Kidney epithelial cell (primary cell): ENCODE measurements around a stretch of chr3.

- RAMPAGE, long total RNA, result no peak
- RRBS, result no CpG with 5 or more reads among the region's 8 CpGs
Observed at GRCh38 chr3:186991612-186992408, 61.5 kb downstream of the ST6GAL1 start.

DNA sequence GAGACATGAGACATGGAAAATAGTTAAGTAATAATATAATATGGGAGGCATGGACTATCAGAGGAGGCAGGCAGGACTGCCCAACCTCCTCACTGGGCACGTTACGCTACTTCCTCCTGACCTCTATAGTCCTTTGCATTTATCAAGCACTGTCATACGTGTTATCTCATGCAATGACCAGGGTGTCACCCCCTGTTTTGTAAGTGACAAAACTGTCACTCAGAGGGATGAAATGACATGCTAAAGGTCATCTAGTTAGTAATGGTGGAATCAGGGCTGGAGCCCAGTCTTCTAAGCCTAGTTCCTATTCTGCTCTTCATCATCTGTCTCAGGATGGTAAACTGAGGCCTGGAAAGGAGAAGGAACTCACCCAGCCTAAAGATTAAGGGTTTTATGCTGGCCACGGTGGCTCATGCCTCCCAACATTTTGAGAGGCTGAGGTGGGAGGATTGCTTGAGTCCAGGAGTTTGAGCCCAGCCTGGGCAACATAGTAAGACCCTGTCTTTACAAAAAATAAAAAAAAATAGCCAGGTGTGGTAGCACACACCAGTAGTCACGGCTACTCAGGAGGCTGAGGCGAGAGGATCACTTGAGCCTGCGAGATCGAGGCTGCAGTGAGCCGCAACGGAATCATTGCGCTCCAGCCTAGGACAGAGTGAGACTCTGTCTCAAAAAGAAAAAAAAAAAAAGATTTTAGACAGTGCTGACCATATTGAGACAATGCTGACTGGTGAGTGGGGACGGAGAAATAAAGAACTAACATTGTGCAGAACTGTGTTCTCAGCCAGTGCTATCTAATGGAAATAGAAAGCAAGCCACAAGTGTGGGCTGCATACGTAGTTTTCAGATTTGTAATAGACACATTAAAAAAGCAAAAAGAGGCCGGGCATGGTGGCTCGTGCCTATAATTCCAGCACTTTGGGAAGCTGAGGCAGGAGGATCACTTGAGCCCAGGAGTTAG lies 67.0 kb downstream of the ST6GAL1 start:
- RAMPAGE, long total RNA, result no peak
- RRBS, result no CpG with 5 or more reads among the region's 15 CpGs

- RAMPAGE, long total RNA, result no peak
- RRBS, result no CpG with 5 or more reads among the region's 9 CpGs
Observed at GRCh38 chr3:187104922-187105378, 34.3 kb downstream of the RPL39L start.

GRCh38 chr3:187276643-187276956 lies 14.9 kb downstream of the MASP1 start:
- RAMPAGE, long total RNA, result no peak
- RRBS, result no CpG with 5 or more reads among the region's 3 CpGs

- RAMPAGE, long total RNA, result no peak
- RRBS, result 0% methylated on average over 1 of the region's 36 CpGs
Observed at GRCh38 chr3:187744598-187745217, 560 bp downstream of the BCL6 start.

- RAMPAGE, long total RNA, result no peak
- RRBS, result 78% methylated on average over 3 of the region's 16 CpGs
Observed at GRCh38 chr3:187862336-187862735, 117.1 kb upstream of the BCL6 start.

DNA sequence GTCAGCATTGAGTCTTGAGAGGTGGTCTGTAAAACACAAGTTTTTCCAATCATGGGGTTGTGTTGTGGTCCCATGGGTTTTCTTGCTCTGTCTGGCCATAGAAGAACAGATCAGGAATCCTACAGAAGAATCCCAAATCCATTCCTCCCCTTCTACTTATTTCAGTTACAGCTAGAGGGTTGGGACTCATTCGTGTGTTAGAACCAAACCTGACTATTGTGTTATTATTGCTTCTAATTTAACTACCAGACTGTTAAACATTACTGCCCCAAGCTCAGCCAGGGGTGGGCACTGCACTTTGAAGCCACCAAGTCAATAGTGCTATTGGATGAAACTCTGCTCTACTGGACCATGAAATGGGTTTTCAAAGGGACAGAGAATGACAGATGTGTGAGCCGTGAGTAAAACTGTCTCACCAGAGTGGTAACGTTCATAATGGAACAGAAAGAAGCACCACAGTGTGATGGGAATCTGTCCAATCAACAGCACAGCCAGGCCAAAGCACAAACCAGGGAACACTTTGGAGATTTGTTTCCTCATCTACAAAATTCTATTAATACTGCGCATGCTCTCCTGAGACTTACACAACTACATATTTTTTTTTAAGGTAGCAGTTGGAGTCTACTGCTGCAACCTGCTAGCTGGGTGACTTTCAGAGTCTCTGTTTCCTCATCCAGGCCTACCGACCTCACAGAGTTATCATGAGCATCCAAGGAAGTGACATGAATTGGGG lies 171.9 kb upstream of the LPP start:
- RAMPAGE, long total RNA, result no peak
- RRBS, result no CpG with 5 or more reads among the region's 5 CpGs

DNA sequence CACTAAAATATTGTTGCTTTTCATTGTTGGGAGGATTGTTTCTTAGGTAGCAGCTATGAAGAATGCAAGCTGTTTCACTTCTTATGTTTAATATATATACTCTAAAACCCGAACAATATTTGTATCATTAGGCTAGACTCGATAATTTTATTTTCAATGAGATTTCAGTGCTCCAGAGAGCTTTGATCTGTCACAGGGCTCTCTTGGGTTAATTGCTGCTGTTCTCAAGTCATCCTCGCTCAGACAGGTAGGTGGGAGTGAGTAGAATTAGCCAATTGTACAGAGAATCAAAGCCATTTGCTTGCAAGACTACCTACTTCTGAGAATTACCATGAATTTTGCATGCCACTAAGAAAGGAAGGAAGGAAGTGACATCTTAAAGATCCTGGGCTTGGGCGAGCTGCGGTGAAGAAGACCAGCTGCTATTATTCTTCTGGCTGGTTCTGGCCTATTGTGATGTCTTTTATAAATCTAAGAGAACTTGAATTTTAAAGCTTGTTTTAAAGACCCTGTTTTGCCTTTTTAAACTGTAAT lies 154.2 kb upstream of the LPP start:
- RAMPAGE, long total RNA, result no peak
- RRBS, result no CpG with 5 or more reads among the region's 5 CpGs

DNA sequence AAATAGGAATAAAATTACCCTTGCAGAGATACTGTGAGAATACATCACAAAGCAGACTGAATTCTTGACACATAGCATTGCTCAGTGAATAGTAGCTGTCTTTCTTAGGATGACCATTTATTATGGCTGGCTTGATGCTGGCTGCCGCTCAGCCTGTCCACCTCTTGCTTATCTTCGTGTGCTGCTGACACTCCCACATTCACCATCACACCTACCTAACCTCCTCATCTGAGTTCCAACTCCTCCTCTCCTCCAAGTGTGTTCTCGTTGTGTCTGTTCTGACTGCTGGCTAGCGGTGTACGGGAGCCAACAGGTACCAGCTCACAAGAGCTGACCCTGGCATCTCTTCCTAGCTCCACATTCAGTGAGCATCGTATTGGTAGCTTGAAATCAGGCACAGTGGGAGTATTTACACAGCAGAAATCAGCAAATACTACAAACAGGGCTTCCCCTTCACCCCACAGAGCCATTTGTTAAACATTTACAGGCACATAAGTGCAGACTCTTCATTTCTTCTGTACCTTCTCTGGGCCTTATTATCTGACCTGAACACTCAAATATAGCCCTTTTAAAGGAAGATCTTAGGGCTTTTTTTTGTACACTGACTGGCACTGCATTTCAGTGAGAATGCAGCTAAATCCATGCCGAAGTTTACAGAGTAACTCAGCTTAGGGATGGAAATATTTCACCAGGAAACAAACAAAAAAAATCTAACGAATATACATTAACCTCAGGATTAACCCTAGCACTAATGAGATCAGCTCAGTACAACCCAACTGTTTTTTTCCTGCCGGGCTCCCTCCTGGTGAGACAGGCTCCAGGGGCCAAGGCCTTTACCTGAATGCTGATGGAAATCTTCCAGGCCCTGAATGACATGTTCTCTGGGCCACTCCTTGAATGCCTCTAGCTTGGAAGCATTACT lies 150.6 kb upstream of the LPP start:
- RAMPAGE, long total RNA, result no peak
- RRBS, result no CpG with 5 or more reads among the region's 9 CpGs

DNA sequence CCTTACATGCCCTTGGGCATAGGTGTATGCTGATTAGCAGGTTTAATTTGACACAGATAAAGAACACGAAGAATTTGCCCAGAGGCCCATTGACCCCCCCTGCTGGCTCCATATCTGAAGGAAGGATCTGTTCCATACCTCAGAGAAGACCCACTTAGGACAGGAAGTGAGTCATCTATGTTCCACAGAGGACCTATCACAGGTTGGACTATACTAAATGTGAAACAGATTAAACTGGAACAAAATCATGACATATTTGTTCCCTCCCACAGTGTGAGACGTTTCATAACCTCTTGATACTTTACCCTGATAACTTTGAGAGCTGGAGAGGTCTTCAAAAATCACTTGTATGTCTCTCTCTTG lies 92.7 kb upstream of the LPP start:
- RAMPAGE, long total RNA, result no peak
- RRBS, result no CpG with 5 or more reads among the region's 2 CpGs

- RAMPAGE, long total RNA, result no peak
- RRBS, result no CpG with 5 or more reads among the region's 8 CpGs
Observed at GRCh38 chr3:188097922-188098506, 55.9 kb upstream of the LPP start.

DNA sequence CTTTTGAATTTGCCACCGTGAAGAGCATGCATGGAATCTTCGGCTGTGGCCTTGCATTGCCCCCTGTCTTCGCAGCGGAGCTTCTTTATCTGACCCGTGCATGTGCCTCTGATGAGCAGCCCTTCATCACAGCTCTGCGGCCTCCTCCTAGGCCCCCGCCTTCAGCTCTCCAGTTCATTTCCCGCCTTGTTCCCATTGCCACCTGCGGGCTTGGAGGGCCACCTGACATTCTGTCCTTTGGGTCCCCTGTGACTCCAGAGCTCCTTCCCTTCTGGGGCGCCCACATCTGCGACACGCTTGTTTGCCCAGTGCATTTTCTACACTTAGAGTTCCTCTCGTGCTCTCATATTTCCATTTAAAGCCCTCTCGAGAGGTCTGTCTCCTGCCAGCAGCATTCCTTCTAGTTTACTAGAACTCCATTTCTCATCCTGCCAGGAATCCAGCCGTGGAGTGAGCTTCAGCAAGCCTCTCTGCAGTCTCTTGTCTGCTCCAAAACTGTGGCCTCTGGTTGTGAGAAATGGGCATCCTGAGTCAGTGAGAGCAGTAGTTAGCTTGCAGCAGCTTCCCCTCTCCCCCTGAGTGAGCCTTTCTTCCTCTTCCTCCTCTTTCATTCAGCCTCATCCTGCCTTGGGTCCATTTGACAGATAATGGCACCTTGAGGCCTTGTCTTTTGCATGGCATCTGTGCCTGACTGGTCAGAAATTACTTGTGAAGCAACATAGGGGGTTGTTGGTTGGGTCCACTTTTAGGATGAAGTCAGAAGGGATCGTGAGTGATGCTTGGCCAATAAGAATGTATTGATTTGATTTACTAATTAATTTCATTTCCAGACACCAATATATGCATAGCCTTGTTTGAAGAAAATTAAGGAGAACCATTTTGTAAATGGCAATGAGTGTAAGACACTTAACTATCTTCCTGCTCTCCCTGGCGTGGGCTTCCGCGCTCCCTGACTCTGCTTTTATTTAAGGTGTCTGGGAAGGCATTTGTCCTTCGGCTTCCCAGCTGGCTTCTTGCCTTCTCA lies 25.6 kb downstream of the LPP start:
- RAMPAGE, long total RNA, result no peak
- RRBS, result no CpG with 5 or more reads among the region's 20 CpGs

- RAMPAGE, long total RNA, result no peak
- RRBS, result no CpG with 5 or more reads among the region's 8 CpGs
Observed at GRCh38 chr3:188184174-188185018, 30.4 kb downstream of the LPP start.

GRCh38 chr3:188217607-188218400 lies 63.8 kb downstream of the LPP start:
- RAMPAGE, long total RNA, result no peak
- RRBS, result no CpG with 5 or more reads among the region's 6 CpGs

DNA sequence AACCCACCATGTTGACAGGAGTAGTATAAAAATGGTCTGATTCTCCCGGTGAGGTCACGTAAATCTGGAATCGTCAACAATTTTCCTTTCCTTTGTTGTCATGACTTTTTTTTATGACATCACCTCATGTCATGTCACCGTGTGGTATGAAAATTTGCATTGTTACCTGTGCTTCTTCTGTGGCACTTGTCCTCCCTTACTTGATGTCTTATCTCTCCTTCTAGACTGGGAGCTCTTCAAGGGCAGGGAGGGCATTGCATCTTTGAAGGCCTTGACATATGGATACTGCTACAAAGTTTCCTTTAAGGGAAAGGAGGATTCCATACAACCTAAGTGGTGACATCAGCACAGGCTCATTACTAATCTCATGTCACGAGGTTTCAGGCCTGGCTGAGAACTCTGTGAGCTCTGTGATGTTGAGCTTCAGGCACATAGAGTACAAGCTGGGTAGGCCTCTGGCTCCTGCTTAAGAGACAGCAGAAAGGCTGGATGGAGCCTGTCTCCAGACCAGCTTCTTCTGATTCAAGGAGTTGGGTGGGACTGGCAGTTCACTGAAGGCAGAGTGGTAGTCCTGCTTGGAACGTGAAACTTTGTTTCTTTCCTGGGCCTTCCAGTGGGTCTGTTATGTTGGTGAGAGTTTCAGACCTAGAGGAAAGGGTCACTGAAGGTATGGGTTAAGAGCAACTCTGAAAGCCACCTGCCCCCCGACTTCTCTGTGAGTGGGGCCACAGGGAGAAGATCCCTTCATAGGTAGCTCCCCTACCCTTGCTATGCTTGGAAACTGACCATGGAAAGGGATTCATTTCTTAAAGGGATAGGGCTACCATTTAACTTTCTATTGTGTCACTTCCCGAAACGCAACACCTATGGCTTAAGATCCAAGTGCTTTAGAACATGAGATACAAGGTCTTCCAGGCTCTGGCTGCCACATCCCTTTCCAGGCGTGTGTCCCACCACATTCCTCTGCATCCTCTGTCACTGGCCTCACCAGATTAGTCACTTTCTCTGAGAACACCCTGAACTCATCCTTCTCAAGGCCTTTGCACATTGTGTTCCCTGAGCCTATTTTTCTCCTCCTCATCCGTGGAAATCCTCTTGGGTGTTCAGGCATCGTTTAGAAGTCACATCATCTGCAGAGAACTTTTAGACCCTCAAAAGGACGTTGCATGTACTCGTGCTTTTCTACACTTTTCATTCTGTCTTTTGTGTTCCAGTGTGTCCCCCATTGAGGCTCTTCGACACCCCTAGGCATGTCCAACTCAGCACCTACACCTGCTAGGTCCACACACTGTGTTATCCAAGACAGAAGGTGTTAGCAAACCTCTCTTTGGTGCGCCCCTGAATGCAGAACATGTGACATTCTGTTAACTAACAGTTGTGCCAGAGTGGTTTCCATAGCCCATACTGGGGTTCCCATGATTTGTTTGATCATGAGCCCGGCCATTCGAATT lies 66.7 kb downstream of the LPP start:
- RAMPAGE, long total RNA, result no peak
- RRBS, result no CpG with 5 or more reads among the region's 18 CpGs

DNA sequence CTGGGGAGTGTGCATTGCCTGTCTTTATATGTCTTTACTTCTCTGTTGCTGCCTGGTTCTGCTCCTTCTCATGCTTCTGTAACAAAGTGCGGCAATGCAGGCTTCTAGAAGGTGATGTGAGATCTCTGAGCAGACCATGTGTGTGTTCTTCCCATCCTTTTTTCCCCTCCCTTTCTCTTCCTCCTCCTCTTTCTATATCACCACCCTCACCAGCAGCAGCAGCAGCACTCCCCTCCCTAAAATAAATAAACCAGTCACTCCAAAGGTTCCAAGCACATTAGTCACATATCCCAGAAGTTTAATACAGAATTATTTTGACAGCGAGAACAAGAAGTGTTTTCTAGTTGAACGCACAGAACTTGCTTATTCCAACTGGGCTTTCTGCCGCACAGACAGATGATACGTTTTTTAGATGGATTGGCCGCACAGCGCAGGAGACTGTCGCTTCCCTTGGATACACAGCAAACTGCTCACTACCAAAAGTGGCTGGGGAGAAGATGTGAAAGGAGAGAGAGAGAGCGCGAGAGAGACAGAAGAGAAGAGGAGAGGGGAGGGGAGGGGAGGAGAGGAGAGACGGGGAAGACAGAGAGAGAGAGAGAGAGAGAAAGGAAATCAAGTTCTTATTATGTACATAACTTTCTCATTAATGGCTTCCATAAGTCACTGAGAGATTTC lies 112.1 kb downstream of the LPP start:
- RAMPAGE, long total RNA, result no peak
- RRBS, result no CpG with 5 or more reads among the region's 11 CpGs

DNA sequence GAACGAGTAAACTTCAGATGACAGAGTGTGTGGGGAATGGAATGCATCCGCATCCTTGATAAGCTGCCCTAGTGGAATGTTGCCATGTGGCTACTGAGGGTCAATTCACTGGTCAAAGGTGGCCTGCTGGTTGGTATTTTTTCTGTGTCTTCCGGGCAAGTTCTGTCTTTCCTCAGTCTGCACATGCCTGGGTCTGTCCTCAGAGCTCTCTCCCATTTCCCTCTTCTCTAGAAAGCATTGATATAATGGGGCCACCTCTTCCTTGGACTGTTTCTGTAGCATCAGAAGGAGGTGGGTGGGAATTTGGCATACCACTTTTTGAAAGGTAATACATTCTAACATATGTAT lies 136.7 kb downstream of the LPP start:
- RAMPAGE, long total RNA, result no peak
- RRBS, result no CpG with 5 or more reads among the region's 3 CpGs

DNA sequence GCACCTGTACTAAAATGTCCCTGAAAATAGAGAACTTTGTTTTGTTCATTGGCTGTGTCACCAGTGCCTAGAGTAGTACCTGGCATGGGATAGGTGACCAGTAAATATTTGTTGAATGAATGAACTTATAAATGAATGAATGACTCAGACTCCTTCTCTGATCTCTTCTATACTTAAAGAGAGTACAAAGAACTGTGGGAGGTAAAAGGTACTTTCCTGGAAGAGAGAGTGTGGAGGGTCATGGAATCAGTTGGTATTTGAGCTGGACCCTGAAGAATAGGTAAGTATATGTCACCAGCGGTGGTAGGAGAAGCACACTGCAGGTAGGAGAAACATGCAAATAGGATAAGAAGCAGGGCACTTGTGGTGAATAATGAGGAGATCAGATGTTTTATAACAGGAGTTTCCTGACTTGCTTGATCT lies 149.4 kb downstream of the LPP start:
- RAMPAGE, long total RNA, result no peak
- RRBS, result no CpG with 5 or more reads among the region's 1 CpG

DNA sequence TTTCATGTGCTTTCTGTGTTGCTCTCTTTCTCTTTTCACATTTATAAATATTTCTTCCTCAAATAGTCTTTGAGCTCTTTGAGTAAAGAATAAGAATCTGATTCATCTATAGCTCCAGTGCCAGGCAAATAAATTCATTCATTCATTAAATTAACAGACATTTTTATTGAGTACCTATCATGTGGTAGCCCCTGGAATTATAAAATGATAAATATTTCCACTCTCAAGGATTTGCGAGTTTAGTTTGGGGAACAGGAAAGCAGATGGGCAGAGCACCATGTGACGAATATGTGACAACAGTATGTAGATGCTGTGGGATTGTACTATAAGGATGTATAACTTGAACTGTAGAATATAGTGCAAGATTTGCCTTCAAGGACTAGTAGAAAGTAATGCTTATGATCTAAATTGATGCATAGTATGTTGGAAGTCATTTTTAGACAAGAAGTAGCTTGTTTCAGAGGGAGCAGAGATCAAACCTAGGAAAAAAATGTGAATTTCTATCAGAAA lies 247.6 kb downstream of the LPP start:
- RAMPAGE, long total RNA, result no peak
- RRBS, result no CpG with 5 or more reads among the region's 2 CpGs

DNA sequence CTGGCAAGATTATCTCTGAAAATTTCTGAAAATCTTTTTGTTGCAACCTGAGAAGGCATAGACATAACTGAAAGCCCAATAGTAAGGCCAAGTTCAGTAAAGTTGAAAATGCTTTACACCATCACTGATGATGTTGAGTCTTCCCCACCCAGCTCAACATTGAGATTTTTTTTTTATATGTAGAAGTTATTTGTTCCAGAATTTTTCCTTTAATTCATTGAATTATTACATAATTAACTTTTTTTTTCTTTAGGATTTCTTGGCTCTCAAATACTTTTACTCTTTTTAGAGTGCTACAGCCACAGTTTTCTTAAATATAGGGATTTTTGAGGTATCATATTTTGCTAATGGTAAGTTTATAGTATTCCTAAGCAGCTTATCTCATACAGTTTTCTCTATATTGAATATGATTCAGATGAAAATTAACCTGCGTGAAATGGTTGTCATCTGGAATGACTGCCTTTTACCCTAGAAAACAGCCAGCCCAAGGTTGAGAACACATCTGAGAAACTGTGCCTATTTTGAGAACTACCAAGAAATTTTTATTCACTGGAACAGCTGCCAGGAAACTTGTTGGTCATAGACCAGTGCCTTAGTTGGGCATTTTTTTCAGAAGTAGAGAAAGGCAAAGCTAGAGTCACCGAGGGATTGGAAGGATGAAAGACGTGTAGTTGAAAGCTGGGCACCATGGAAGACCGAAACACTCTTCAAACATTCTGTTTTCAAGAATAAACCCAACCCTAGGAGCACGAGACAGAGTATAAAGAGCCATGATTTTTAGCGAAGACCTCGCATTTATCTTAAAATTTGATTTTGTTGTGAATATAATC lies 276.9 kb downstream of the LPP start:
- RAMPAGE, long total RNA, result no peak
- RRBS, result no CpG with 5 or more reads among the region's 7 CpGs